Body of pancreas (tissue), 2 donors: Measurements from ENCODE around the gene TMEM170B.

DNA sequence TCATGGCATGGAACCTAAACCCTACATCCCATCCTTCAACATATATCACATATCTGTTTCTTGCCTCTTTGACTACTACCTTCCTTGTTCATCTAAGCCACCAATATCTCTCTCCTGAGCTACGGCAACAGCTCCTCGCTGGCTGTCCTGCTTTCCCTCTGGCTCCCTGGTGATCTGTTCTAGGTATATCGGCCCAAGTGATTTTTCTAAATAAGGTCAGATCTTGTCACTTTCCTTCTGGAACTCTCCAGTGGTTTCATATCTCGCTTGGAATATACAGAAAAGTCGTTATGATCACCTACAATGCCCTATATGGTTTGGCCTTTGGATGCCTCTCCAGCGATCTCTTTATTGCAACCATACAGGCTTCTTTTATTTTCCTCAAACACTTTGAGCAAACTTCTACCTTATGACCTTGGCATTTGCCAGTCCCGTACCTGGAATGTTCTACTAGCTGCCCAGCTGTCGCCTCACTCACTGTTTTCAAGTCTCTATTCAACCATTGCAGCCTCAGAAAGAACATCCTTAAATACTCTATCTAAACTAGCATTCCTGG is 50.3 kb upstream of the NEDD9 start:
- PRO-cap, result no peak
- RAMPAGE, long total RNA, 2 experiments, result no peak in any of the 2 experiments

- PRO-cap, result no peak
- RAMPAGE, long total RNA, 2 experiments, result no peak in any of the 2 experiments
Observed at GRCh38 chr6:11324130-11324797, 91.8 kb upstream of the NEDD9 start.

DNA sequence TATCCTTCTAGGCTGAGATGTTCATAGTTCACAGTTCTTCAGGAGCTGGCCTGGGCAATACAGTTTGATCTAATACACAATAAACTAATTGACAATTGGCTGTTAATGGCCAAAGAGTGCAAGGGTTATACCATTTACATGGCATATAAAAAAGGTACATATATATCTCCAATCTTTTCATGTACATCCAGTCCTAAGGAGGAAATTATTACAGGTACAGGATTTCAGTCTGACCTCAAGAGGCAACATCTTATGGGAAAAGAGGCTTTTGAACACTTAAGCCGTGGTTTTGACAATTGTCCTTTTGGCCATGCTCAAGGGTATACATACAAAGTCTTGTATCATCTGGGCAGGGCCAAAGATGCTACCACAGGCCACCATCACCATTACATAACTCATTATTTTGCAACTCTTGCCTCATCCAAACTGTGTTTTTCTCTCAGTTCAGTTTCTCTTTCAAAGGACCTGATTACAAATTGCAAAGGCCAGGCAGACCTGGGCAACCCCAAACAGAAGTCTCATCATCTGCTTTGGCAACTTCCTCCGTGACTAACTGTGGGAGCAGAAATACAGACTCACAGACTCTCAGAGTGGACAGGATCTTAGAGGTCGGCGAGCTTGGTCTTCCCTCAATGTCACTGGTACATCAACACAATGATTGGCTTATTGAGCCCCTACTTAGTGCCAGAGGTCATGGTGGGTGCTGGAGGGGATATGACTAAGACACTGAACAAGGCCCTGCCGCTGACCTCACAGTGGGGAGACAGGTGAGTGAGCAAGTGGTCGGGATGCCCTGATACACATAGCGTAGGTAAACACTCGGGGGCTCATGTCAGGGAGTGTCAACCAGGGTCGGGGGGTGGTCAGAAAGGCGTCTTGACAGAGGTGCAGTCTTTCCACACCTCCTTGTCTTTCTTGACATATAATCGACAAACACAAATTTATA is 117.8 kb upstream of the NEDD9 start:
- PRO-cap, result no peak
- RAMPAGE, long total RNA, 2 experiments, result no peak in any of the 2 experiments

- PRO-cap, result no peak
- RAMPAGE, long total RNA, 2 experiments, result no peak in any of the 2 experiments
Observed at GRCh38 chr6:11356685-11357219, 124.3 kb upstream of the NEDD9 start.

- PRO-cap, result no peak
- RAMPAGE, long total RNA, 2 experiments, result no peak in any of the 2 experiments
Observed at GRCh38 chr6:11434641-11435261, 102.8 kb upstream of the TMEM170B start.

GRCh38 chr6:11473031-11473795 is 64.3 kb upstream of the TMEM170B start:
- PRO-cap, result no peak
- RAMPAGE, long total RNA, 2 experiments, result no peak in any of the 2 experiments

GRCh38 chr6:11537143-11537879 is at the start of gene TMEM170B:
TMEM170B (plus strand) TSS chr6:11537749.
- PRO-cap, result bidirectional peak, plus-strand start at chr6:11537763, minus-strand start at chr6:11537368
- RAMPAGE, long total RNA, 2 experiments, result no peak in any of the 2 experiments

GRCh38 chr6:11613845-11614373 is 76.4 kb downstream of the TMEM170B start:
- PRO-cap, result no peak
- RAMPAGE, long total RNA, 2 experiments, result no peak in any of the 2 experiments

- PRO-cap, result no peak
- RAMPAGE, long total RNA, 2 experiments, result no peak in any of the 2 experiments
Observed at GRCh38 chr6:11702692-11703230, 75.8 kb downstream of the ADTRP start.

DNA sequence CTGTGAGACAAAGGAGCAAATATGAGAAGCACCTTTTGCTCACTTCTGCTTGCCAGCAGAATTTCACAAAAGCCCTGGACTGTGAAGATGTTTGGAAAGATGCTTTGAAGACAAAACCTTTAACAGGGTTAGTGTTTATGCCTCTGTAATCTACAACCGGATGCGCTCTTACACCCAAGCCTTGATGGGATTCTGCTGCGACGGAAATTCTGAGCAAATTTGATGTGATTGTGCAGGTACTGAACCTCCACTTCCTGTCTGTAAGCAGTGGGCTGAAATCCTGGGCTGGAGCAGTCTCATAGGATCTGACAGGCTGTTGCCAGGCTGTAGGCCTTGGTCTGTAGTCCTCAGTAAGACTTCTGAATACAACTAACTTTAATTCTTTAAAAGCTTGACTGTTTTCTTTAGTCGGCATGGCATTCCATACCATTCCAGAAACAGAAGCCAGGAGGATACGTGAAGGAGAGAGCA is 68.4 kb downstream of the ADTRP start:
- PRO-cap, result no peak
- RAMPAGE, long total RNA, 2 experiments, result no peak in any of the 2 experiments

DNA sequence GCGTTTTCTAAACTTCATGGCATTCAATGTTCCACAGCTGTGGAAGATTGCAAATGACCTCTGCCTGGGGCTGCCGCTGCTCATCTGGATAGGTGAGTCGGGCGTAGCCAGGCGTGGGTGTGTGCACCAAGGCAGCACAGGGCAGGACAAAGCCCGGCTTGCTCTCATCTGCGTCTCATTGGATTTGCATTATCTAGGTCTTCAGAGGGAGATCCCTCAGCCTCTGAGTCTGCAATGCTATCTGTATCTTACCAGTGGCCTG is 27.0 kb upstream of the ADTRP start:
- PRO-cap, result no peak
- RAMPAGE, long total RNA, 2 experiments, result no peak in any of the 2 experiments

GRCh38 chr6:11831778-11832175 is 53.2 kb upstream of the ADTRP start:
- PRO-cap, result no peak
- RAMPAGE, long total RNA, 2 experiments, result no peak in any of the 2 experiments

DNA sequence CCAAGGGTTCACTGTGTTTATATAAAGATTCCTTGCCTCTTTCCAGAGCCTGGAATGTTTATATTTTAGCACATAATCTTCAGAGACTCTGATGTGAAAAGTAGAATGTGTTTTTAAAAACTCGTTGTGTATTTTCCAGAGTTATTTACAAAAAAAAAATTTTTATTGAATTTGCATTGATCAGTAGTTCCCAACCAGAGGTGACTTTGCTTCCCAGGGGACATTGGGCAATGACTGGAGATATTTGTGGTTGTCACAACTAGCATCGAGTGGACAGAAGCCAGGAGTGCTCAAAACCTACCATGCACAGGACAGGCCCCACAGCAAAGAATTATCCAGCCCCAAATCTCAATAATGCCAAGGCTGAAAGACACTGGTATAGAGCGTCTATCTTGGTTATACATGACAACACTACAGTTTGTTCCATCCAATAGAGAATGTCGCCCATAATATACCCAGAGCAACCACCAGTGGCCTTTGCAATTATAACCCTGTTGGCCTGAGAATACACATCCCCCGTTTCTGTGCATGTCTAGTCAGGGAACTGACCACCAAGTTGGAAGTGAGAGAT is 75.8 kb upstream of the ADTRP start:
- PRO-cap, result no peak
- RAMPAGE, long total RNA, 2 experiments, result no peak in any of the 2 experiments

GRCh38 chr6:12007524-12008249 is 4.4 kb upstream of the HIVEP1 start:
- PRO-cap, result unidirectional peak, plus-strand start at chr6:12007967
- RAMPAGE, long total RNA, 2 experiments, result start-site peak on the plus strand in 1 of 2 experiments, at chr6:12007301-12007959 at its widest, 10 reads per replicate

- PRO-cap, result bidirectional peak, plus-strand start at chr6:12008599, minus-strand start at chr6:12008439
- RAMPAGE, long total RNA, 2 experiments, result start-site peak on the plus strand in 1 of 2 experiments, at chr6:12008339-12008804 at its widest, 9 reads per replicate
Observed at GRCh38 chr6:12008250-12008957, 3.7 kb upstream of the HIVEP1 start.

DNA sequence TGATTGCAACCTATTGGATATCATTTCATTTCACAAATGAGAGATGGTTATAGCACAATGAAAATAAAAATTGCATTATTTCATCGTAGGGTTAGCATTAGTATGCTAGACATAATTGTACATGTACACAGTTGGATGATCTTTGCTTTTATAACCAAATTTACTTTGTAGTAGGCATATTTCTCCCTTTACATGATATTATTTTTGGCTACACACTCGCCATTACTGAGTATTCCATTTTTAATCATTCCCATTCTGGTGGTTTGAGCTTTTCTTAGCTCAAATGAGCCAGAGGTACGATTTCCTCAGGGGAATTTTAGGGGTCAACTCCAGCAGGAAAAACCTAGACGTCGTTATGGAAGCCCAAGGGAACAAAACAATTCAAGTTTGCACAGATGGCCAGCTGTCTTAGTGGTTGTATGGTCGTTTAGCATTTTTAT is 2.0 kb upstream of the HIVEP1 start:
- PRO-cap, result no peak
- RAMPAGE, long total RNA, 2 experiments, result no peak in any of the 2 experiments

DNA sequence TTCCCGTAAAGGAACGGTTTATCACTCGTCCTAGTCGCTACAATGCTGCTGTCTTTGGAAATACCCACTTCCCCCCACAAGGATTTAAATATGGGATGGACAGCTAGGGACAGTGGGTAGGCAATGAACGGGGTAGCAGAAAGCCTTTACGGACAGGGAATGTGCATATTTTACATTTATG is 1.1 kb downstream of the HIVEP1 start:
- PRO-cap, result no peak
- RAMPAGE, long total RNA, 2 experiments, result no peak in any of the 2 experiments

DNA sequence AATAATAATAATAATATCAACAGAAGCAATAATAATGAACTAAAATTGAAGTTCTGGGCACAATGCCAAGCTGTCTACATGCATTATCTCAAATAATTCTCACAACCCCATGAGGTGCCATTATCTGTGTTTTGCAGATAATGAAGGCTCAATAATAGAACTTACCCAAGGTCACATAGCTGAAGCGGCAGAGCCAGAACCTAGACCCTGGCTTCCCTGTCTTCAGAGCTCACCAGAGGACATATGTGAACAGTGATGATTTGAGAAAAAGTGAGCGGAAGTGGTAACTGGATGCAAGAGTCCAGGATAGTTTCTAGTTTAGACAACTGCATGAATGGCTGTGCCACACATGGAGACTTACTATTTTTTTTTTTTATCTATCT is 91.1 kb downstream of the HIVEP1 start:
- PRO-cap, result no peak
- RAMPAGE, long total RNA, 2 experiments, result no peak in any of the 2 experiments

DNA sequence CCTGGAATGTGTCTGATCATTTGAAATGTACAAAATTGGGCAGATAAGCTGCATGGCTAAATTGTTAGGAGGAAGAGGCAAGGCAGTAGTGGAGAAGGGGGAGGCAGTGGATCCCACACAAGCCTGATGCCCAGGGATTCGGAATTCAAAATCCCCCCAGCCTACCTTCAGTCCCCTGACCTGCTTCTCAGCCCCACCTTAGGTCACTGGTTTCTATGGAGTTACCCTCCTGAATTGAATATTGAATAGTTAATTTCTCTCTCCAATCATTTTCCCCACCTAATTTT is 1.3 kb downstream of the EDN1 start:
- PRO-cap, result no peak
- RAMPAGE, long total RNA, 2 experiments, result no peak in any of the 2 experiments

DNA sequence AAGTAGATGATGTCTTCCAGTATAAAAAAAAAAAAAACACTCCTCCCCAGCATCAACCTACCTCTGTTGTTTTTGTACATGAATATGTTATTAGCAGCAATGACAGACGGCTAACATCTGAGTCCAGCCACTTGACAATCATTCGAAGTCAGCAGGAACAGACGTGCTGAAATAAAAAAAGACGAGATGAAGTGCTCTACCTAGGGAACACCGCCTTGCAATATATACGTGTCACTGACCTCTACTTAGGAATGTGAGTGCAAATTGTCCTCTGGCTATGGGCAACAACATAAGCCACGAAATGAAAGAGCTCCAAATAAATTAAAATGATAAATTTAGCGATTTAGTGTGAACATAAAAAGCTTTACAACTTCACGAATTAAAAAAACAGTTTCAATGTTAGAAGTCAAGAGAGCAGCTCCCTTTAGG is 23.1 kb downstream of the EDN1 start:
- PRO-cap, result no peak
- RAMPAGE, long total RNA, 2 experiments, result no peak in any of the 2 experiments